Osteoblast (primary cell): Measurements from ENCODE around the genes PLTP, NCOA5, CDH22 and SULF2.

DNA sequence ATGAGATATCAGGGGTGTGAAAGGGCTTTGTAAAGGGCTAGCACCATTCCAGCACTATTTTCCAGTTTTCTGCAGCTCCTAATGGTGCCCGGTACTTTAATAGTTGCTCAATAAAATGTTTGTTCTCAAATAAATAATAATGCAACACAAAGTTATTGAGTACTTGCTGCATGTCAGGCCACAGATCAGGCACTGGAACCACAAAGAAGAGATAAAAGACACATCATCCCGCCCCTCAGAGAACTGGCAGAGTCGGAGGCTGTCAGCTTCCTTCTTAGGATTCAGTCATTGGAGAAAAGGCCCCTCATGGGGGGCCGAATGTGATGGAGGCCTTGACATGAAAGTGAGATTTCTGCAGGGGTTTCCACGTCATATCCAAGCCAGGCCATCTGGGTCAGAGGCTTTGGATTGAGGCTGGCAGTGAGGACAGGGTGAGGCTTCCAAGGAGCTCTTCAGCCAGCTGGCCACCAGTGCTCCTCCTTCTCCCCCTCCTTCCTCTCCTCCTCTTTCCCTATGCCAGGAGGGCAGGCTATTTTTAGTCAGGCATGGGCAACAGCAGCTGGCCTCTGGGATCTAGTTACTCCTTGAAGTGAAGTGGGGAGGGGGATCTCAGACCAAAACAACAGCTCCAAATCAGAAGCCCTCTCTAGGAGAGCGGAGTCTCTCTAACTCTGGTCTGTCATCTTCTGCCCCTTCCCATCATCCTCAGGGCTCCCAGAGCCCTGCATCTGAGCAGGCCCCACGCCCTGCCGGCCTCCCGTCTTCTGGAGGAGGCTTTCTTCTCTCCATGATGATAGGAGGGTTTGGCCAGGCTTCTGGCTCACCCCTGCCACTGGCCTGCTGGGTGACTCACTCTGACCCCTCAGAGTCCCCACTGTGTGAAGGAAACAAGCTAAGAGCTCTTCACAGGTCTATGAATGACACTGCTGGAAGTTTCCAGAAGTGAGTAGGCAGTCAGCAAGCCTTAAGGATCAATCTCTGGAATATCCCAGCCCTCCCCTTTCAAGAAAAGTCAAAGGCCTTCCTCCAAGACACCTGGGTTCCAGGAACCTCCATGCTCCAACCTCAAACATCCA, 695 bp downstream of the TNNC2 start:
- CAGE, long polyA plus RNA: no peak
- RRBS: no CpG with 5 or more reads among the region's 9 CpGs

DNA sequence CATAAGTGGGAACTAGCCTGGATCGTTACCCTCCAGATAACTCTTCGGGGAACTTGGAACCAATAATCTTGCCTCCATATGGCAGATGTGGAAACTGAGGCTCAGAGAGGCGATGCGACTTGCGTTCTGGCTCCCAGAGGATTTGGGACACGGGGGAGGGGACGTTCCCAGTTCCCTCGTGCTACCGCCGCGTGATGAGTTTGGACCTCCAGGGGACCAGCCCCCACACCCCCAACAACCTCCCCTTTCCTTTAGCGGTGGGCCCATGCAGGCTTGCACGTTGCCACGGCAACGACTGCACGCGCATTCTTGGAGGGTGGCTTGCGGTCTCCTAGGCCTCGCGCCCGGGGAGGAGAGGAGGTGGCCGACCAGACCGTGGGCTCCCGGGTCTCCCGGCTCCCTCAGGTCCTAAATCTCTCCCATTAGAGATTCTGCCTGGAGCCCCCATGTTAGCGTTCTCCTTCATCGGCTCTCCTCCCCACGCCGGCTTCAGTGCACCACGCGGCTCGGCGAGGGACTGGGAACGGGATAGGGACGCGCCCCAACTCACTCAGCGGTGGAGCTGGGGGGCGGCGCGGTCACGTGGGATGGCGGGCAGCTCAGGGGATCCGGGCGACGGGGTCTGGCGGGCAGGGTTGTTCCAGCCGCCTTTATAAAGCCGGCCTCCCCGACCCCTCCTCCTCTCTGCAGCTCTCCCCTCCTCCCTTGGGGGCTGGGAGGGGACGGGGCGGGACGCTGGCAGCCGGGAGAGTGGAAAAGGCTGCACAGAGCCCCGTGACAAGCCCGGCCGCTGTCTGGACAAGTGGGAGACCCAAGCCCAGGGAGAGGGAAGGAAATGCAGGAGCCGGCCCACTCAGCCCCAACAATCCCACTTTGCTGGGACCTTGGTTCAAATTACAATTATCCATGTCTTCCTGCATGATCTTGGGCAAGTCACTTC, at the start of gene PLTP:
Gene PLTP (minus strand): TSS at position 627 of the 940 bp plus-strand sequence.
- CAGE, long polyA plus RNA: start-site peak on the minus strand centred at position 627 of the sequence, 9 bp wide, 617 and 319 reads in 2 replicates
- RRBS: 4% methylated on average over 17 of the region's 57 CpGs

DNA sequence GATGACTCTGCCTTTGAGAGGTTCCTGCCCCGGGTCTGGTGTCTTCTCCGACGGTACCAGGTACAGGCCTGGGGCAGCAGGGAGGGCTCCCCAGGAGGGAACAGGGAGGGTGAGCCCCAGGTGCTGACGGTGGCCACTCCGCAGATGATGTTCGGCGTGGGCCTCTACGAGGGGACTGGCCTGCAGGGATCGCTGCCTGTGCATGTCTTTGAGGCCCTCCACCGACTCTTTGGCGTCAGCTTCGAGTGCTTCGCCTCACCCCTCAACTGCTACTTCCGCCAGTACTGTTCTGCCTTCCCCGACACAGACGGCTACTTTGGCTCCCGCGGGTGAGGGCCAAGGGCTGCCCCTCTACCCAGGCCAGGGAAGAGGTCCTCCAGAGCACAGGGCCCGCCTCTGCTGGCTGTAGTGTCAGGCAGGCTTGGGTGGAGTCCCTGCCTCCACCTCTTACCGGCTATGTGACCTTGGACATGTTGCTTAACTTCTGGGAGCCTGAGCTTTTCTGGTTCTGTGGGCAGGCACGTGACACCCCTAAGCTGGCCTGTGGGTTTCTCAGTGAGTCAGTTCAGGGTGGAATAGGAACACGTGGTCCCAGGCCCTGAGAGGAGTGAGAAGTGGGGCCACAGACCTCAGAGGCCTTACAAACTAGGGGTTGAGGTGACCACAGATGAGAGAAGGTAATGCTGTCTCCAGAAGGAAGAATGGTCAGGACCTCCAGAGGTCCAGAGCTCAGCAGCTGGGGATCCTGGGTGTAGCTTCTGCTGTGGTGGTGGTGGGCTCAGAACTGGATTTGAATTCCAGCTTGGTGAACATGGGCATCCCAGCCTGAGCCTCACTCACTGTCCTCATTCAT, 11.8 kb downstream of the PCIF1 start:
- CAGE, long polyA plus RNA: no peak
- RRBS: no CpG with 5 or more reads among the region's 22 CpGs

GRCh38 chr20:46089772-46090413, at the start of gene NCOA5:
TSS of gene NCOA5 (minus strand) at chr20:46089962.
- CAGE, long polyA plus RNA: no peak
- RRBS: 2% methylated on average over 19 of the region's 52 CpGs

DNA sequence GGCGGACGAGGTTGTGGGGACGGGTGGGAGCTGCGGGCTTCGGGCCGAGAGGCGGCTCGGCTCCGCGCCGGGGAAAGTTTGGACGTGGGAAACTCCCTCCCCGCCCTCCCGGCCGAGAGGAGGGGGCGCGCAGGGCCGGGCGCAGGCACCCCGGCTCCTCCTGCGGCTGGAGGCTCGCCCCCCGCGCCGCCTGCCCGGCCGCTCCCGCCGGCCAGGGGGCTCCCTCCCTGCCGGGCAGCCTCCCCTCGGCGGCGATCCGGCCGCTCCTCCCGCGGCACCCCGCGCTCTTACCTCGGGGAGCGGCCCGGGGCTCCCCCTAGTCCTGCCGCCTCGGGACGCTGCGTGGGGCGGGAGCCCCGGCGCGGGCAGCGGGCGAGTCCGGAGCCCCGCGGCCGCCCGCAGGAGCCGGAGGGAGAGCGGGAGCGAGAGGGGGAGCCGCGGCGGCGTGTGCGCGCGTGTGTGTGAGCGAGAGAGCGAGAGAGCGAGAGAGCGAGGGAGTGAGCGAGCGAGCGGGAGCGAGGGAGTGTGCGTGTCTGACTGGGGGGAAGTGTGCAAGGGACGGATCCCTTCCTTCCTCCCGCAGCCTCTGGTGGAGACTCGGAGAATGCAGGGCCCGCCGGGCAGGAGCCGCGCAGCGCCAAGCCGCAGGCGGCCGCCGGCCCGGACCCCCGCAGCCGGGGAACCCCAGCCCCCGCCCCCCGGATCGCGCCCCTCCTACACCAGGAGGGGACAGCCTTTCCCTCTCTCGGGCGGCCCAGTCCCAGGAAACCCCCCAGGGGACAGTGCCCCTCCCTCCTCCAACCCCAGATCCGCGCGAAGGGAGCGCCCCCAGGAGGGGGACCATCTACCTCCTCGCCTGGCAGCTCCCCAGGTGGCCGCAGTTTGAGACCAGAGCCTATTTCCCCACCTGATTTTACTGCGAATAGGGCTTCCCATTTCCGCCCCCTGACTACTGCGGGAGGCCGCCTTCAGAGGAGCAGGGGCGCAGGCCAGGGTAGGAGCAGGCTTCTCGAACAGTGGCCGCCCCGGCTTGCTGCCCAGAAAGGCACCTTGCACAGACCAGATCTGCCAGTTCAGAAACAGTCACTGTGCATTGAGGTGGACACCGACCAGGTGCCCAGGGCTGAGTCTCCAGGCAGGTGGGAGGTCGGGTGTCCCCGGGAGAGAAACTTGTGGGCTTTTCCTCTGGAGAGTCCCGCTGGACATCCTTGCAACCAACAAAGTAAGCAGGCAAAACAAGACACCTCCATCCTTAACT, at the start of gene CDH22:
Gene CDH22 (minus strand): TSS at position 535 of the 1,258 bp plus-strand sequence.
- CAGE, long polyA plus RNA: no peak
- RRBS: 2% methylated on average over 41 of the region's 115 CpGs

DNA sequence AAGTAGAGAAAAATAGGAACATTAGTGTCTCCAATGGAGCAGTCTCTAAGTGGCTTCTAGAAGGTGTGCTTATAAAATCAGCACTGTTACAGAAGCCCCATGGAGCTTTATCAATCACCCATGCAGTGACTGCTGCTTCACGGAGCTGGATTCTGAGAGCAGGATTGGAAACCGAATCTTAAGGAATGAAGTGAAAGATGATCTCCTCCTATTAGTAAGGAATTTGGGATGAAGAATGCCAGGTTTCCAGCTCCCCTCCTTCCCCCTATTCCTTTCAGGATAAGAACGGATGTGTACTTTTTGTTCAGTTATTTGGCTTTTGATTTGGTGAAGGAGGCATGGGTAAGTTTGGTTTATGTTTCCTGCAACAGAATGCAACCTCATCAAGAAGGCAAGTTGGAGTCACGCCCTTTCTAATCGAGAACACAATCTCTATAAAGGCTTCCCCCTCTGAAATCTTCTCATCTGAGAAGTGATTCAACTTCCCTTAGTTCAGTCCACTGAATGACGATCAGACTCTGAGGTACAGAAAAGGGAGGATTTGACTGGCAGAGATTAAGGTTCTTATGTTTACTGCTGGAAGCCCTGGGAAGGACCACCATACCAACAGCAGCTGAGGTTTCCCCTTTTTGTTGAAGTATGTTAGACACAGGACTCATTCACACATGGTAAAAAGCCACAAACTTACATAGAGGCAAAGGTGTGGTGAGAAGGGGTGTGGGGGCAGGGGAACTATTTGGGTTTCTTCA, 5.5 kb downstream of the ELMO2 start:
- CAGE, long polyA plus RNA: no peak
- RRBS: no CpG with 5 or more reads among the region's 6 CpGs

GRCh38 chr20:46607237-46607664, 44.0 kb downstream of the SLC13A3 start:
- CAGE, long polyA plus RNA: no peak
- RRBS: no CpG with 5 or more reads among the region's 1 CpG

- CAGE, long polyA plus RNA: no peak
- RRBS: 32% methylated on average over 5 of the region's 12 CpGs
Measured at GRCh38 chr20:46640635-46641209, 10.5 kb downstream of the SLC13A3 start.

GRCh38 chr20:46728783-46729227, 19.4 kb downstream of the SLC2A10 start:
- CAGE, long polyA plus RNA: no peak
- RRBS: no CpG with 5 or more reads among the region's 9 CpGs

- CAGE, long polyA plus RNA: no peak
- RRBS: no CpG with 5 or more reads among the region's 2 CpGs
Measured at GRCh38 chr20:46739449-46739825, 30.0 kb downstream of the SLC2A10 start.

DNA sequence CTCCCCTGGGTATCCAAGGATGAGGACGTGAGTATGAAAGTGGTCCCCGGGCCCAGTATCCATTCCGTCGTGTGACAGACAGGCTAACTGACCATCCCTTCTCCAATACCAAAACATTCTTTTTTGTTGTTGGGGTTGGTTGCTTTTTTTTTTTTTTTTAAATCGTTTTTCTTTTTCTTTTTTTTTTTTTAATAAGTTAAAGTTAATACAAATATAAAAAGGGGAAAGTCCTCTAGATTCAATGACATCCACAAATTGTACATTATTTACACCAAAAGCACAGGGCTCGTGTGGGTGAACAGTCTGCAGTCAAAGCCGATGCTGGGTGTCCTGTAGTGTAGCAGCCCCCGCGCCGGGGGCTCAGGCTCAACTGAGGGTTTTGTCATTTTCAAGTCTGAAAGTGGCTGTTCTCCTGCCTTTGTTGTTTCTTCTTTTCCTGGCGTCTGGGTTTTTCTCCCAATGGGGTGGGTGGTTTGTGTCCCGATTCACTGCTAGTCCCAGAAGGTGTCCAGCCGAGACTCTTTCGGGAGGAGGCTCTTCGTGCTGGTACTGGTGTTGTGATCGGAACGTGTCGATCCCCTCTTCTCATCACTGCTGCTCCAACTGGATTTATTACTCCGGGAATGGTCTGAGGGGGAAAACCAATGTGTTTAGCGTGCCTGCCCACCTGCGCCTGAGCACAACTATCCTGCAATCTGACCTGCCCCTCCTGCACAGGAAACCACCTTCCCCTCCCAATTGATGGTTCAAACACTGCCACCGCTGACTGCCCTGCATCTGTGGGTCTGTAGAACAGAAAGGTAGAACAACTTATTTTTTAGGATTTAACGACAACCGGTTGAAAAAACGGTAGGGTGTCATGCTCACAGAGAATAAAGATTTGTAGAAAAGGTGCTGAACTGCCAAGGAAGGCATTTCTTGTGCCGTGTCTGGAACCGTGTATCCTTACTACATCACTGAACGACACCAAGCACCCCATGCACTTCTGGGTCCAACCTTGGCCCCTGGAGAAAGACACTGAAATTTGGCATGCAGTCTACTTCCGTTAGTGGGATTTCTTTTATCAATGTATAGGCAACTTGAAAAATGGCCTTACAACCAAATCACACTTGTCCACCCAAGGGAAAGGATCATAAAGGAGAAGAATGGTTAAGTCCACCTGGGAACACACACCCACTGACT, 145.8 kb downstream of the ZMYND8 start:
- CAGE, long polyA plus RNA: no peak
- RRBS: no CpG with 5 or more reads among the region's 29 CpGs

GRCh38 chr20:47214171-47214585, 142.3 kb downstream of the ZMYND8 start:
- CAGE, long polyA plus RNA: no peak
- RRBS: no CpG with 5 or more reads among the region's 12 CpGs

- CAGE, long polyA plus RNA: no peak
- RRBS: no CpG with 5 or more reads among the region's 7 CpGs
Measured at GRCh38 chr20:47312870-47313233, 43.6 kb downstream of the ZMYND8 start.

DNA sequence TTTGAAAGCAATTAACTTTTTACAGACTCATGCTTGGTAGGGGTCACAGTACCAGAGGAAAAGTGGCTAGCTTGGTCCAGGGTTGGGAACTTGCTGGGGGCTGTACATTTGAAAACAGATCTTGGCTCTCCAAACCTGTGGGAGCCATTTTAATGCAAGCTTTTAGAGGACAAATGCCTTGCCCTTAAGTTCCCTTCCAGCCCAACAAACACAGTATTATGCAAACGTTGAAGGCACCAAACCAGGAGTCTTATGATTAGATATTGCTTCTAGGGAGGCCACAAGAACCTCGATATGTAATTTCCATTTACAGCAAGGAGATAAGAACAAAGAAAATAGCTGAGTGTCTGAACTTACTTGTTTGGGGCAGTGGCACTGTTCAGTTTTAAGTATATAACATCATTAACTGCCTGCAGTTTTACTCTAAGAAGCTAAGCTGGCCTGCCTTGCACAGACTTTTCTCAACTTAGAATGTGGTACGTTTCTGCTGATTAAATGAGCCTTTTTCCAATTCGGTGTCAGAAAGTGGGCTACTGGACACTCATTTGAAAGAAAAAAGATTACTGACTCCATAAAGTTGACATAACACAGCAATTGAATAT, 2.3 kb downstream of the ZMYND8 start:
- CAGE, long polyA plus RNA: no peak
- RRBS: no CpG with 5 or more reads among the region's 4 CpGs

- CAGE, long polyA plus RNA: no peak
- RRBS: no CpG with 5 or more reads among the region's 6 CpGs
Measured at GRCh38 chr20:47487040-47487574, 14.6 kb upstream of the NCOA3 start.

GRCh38 chr20:47525950-47526797, 24.5 kb downstream of the NCOA3 start:
- CAGE, long polyA plus RNA: no peak
- RRBS: no CpG with 5 or more reads among the region's 49 CpGs

DNA sequence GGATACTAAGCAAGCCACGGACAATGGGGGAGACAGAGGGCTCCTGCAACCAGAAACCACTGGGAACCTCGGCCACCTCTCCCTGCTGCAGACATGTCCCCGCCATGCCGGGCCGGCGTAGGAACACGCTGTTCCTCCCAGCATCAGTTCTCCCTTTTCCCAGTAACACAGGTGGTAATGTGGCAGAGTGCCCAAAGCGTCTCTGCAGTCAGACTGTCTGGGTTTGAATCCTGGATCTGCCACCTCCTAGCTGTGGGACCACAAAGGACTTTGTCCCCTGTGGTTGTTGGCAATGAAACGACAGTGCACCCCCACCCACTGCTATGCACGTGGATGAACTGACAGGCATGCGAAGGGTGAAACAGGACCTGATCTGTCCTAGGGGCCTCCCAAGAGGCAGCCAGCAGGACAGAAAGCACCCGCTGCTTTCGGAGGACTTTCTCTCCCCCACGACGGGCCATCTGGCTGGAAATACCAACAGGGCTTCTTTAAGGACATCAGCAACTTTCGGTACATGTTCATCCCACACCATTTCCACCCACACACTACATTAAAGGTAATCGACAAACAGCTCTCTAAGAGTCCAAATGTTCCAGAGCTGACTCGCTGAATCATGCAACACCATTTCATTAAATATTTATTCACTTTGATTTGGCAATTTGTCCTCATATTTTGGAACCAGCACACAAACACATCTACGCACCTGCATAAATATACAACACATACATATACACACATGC, 74.0 kb downstream of the SULF2 start:
- CAGE, long polyA plus RNA: no peak
- RRBS: no CpG with 5 or more reads among the region's 19 CpGs

GRCh38 chr20:47784368-47784954, 820 bp downstream of the SULF2 start:
- CAGE, long polyA plus RNA: no peak
- RRBS: 2% methylated on average over 15 of the region's 31 CpGs

DNA sequence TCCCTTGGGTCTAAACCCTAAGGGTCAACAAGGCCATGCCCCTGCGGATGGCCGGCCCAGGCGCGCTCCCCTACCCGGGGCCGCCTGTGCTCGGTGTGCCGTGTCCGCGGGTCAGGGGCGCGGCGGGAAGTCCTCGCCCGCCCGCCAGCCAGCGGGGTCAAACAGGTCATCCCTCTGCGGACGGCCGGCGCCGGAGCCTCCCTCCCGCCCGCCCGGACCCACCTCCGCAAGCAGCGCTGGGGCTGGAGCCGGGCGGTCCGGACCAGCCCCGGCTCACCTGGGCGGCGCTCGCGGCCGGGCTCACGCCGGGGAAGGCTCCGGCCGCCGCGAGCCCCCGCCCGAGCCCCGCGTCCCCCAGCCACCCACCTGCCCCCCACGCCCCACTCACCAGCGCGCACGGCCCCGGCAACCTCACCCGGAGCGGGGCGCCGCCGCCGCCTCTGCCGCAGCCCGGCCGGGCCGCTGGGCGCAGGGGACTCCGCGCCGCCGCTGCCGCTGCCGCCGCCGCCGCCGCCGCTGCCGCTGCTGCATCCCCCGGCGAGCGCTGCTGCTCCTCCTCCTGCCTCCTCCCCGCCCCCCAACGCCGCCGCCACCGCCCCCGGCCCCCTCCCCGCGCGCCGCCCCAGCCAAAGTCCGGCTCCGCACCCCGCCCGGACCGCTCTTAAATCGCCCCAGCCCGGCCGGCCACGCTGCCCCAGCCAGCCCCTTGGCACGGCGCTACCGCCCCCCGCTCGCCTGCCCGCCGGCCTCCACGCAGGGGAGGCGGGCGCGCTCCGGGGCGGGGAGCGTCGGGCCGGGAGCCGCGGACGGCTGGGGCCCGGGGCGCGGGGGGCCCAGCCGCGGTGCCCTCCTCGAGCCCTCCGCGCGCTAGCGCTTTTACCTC, at the start of gene SULF2:
Gene SULF2 (minus strand): TSS at position 527 of the 883 bp plus-strand sequence.
- CAGE, long polyA plus RNA: start-site peak on the minus strand centred at position 531 of the sequence, 136 bp wide, 26 and 70 reads in 2 replicates
- RRBS: 2% methylated on average over 65 of the region's 125 CpGs

GRCh38 chr20:47785838-47786962, 919 bp upstream of the SULF2 start:
- CAGE, long polyA plus RNA: start-site peak on the minus strand at chr20:47785932-47786130, 81 and 44 reads in 2 replicates
- RRBS: 3% methylated on average over 11 of the region's 94 CpGs